SK-N-DZ (cell line): ENCODE results near the gene GPALPP1.

RAMPAGE:
- cytosol, long total RNA = no peak
- nucleus, long total RNA = no peak
Observed at GRCh38 chr13:43058056-43058723, 34.8 kb downstream of the DNAJC15 start.

RAMPAGE:
- cytosol, long total RNA = no peak
- nucleus, long total RNA = no peak
Observed at GRCh38 chr13:43061777-43062332, 38.5 kb downstream of the DNAJC15 start.

RAMPAGE:
- cytosol, long total RNA = no peak
- nucleus, long total RNA = no peak
Observed at GRCh38 chr13:43095355-43096079, 72.1 kb downstream of the DNAJC15 start.

DNA sequence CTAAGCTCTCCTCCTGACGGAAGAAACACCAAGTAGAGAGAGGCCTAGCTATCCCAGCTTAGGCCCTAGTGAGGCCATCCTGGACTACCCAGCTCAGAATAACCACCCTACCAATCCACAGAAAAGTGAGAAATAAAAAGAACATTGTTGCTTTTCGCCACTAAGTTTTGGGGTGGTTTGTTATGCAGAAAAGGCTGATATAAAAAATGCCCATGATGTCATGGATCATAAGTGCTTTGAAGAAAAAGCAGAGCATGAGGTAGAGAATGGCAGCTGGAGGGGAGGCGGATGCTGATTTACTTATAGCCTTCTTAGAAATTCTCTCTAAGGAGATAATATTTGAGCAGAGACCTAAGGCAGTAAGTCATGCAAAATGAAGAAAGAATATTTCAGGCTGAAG, 73.5 kb downstream of the DNAJC15 start:
RAMPAGE:
- cytosol, long total RNA = no peak
- nucleus, long total RNA = no peak

GRCh38 chr13:43298324-43298781, 275.0 kb downstream of the DNAJC15 start:
RAMPAGE:
- cytosol, long total RNA = no peak
- nucleus, long total RNA = no peak

DNA sequence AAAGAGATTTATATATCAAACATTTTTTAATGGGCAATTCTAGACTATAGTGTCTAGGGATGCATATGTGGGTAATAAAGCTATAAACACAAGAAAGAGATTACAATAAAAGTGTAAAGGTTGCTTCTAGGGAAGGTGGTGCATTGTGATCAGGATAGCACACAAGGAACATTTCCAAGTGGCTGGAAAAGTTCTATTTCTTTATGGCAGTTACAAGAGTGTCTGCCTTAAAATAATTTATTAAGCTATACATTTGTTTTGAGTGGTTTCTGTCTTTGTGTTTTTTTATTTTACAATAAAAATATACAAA, 59.7 kb downstream of the SMIM2 start:
RAMPAGE:
- cytosol, long total RNA = no peak
- nucleus, long total RNA = no peak

RAMPAGE:
- cytosol, long total RNA = no peak
- nucleus, long total RNA = no peak
Observed at GRCh38 chr13:44157973-44158837, 2.9 kb downstream of the SMIM2 start.

RAMPAGE:
- cytosol, long total RNA = no peak
- nucleus, long total RNA = no peak
Observed at GRCh38 chr13:44300823-44301782, 72.5 kb upstream of the SERP2 start.

DNA sequence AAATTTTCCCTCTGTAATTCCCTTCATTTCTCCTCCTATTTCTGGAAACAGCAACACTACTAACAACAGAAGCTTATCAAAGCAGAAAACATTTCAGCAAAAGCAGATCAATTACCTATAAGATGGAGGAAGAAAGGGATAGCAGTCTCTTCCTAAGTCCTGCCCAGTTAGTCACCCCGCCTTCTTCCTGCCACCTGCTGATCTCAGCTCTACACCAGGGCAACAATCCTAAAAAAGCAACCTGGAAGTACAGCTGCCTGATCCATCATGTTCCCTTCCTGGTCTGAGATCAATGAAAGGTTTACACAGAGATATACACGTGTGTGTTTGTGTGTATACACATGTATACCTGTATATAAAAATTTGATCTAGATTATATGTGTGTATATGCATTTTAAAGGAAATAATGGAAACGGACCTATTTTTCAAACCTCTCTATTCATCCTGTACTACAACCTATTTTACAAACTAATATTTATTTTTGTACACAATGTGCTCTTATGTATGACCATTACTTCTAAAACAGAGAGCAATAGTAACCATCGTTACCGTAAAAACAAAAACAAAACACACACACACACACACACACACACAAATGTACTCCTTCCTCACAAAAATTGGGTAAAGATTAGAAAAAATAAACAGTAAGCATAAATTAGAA, 59.2 kb downstream of the TSC22D1 start:
RAMPAGE:
- cytosol, long total RNA = no peak
- nucleus, long total RNA = no peak

DNA sequence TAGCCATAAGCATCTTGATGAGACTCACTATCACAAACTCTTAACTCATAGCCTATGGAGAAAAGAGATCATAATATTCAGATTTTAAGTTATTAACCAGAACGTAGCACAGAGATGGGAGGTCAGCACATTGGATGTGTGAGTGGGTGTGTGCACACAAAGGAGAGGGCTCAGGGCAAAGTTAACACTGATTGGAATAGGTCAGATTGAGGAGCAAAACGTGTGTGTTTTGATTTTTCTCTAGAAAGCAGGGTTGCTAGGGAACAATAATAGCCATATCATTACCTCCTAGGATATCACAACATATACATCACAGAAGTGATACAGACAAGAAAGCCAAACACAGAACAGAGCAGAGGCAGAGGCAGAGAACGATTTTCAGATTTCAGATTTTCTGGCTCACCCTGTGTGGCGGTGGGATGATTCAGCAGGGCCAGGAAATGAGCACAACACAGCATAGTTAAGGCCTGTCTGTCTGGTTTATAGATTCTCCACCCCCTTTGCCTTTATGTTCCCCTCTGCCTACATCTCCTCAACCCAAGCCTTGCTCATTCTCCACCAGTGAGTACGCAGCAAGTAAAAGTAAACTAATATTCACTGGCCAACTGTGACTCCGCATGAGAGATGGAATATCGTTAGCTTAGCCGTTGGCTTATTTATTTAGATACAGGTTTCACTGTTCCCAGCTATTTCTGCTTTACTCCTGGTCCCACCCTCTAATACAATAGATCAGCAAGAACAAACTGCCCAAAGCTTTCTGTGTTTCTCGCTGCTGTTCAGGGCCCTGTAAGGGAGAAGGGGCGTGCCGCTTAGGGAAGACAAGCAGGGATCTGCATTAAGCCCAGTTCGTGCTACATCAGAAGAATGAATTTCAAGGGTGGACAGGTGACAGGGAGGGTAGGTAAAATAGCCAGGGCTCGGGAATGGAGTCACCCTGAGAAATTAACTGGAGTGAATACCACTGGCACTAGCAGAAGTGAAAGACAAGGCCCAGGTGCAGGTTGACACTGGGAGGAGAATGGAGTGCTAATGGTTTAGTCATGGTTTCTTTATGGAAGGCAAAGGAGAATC, 182.7 kb upstream of the TSC22D1 start:
RAMPAGE:
- cytosol, long total RNA = no peak
- nucleus, long total RNA = no peak

GRCh38 chr13:44906608-44907312, 82.5 kb downstream of the NUFIP1 start:
RAMPAGE:
- cytosol, long total RNA = no peak
- nucleus, long total RNA = no peak

GRCh38 chr13:44989066-44989963, at the start of gene GPALPP1:
Gene GPALPP1 (plus strand): TSS chr13:44989538.
RAMPAGE:
- cytosol, long total RNA = start-site peak on the plus strand at chr13:44989538-44989597, 1,218 and 912 reads in 2 replicates
- nucleus, long total RNA = start-site peak on the minus strand at chr13:44989425-44989474, 219 and 46 reads in 2 replicates; start-site peak on the plus strand at chr13:44989562-44989601, 652 and 54 reads in 2 replicates

DNA sequence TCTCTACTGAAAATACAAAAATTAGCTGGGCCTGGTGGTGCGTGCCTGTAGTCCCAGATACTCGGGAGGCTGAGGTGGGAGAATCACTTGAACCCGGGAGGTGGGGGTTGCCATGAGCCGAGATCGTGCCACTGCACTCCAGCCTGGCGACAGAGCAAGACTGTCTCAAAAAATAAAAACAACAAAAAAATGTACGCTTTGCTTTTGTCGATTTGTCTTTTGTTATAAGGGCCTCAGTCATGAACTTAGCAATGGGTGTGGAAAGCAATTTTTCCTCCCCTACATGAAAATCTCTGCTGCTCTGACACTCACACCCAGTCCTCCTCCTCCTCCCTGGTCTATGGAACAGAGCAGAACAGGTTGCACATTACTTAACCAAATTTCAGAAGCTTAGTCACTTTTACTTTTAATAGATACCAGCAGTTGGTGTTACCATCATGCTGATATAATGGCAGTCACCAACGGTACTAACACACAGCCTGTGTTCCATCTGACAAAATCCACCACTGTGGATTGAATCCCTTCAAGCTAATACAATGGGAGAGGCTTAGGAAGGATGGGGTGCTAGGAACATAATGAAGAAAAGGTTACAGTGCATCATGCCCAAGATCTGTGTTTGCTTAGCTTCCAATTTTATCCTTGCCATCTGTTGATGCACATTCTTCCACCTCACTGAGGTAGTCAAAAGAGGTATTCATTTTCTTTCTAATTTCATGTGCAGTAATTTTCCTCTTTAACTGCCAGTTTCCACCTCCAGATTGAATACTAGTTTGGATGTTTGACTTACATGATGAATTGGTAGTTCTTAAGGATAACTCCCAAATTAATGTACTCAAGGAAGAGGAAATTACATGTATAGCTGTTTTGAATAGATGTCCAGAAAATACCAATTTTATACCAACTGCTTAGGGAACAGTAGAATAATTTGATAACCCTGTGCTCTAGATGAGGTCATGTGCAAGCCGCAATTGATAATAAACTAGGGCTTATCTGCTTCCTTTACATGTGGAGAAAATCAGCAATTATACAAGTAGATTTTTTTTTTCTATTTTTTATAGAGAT, 9.7 kb downstream of the TPT1 start:
RAMPAGE:
- cytosol, long total RNA = no peak
- nucleus, long total RNA = no peak

GRCh38 chr13:45342096-45342256, 993 bp upstream of the TPT1 start:
RAMPAGE:
- cytosol, long total RNA = no peak
- nucleus, long total RNA = no peak

DNA sequence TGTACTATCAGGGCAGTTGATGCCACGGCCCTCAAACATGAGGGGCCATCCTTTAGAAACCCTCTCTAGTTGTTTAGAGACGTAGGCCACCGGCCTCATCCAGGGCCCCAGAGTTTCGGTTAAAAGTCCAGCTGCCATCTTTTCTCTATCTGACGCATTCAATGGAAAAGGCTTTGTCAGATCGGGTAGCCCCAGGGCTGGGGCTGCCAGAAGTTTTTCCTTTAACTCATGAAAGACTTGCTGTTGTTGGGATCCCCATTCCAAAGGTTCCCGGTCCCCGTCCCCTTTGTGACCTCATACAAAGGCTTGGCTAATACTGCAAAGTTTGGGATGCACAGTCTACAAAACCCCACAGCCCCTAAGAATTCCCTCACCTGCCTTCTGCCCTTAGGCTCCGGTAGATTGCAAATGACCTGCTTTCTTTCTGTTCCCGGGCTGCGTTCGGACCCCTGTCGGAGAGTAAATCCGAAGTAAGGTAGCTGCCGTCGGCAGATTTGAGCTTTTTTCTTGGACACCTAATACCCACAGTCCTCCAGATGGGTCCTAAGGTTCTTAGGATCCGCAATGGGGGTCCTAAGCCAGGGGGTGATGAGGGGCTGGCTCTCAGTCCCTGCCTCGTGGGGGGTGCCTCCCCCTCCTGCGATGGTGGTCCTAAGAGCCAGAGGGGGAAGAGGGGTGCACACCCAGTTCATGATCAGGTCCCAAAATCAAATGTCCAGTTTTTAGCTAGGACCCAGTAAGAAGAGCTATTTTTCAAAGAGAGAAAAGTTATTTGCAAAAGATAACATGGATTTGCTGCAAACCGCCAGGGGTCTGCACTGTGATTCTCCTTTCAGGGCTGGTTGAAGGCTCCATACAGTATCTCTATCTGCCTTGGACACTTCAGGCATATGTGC, 34.6 kb downstream of the SLC25A30 start:
RAMPAGE:
- cytosol, long total RNA = no peak
- nucleus, long total RNA = no peak

RAMPAGE:
- cytosol, long total RNA = no peak
- nucleus, long total RNA = no peak
Observed at GRCh38 chr13:45434530-45435429, 16.6 kb upstream of the SLC25A30 start.

DNA sequence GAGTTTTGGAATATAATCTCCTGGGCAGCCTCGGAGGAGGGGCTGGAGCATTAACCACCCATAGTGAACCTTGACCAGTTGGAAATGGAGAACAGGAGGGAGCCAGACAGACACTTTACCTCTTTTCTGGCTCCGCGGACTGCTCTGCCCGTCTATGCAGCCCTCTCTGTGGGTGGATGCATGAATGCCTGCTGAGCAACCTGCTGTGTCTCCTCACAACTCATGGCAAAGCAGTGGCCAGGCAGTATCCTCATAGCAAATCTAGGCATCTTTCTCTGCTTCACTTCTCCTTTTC, 10.5 kb upstream of the COG3 start:
RAMPAGE:
- cytosol, long total RNA = no peak
- nucleus, long total RNA = no peak

RAMPAGE:
- cytosol, long total RNA = no peak
- nucleus, long total RNA = no peak
Observed at GRCh38 chr13:45645293-45645609, 29.7 kb upstream of the ERICH6B start.

DNA sequence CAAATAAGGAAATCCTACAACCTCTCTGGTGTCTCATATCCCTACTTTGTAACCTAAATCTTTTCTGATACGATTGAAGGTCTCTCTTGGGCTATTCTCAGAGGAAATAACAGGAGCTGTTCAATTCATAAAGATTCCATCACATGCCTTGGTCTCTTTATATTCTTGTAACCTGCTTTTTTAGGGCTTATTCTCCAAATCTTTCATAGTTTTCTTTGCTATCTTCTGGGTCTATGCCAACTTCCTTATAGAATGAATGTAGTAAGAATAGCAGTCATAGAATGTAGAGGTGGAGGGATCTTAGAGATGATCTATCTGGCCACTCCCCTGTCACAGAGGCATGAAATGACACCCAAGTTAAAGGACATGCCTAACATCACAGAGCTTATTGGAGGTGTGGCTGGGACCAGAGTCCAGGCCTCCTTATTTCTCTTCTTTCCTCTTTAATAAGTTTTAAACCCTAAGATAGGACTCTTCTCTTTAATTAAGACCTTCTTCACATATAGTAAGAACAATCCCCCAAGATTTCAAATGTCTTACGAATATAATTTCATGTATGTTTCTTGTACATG, 13.2 kb downstream of the LCP1 start:
RAMPAGE:
- cytosol, long total RNA = no peak
- nucleus, long total RNA = no peak

DNA sequence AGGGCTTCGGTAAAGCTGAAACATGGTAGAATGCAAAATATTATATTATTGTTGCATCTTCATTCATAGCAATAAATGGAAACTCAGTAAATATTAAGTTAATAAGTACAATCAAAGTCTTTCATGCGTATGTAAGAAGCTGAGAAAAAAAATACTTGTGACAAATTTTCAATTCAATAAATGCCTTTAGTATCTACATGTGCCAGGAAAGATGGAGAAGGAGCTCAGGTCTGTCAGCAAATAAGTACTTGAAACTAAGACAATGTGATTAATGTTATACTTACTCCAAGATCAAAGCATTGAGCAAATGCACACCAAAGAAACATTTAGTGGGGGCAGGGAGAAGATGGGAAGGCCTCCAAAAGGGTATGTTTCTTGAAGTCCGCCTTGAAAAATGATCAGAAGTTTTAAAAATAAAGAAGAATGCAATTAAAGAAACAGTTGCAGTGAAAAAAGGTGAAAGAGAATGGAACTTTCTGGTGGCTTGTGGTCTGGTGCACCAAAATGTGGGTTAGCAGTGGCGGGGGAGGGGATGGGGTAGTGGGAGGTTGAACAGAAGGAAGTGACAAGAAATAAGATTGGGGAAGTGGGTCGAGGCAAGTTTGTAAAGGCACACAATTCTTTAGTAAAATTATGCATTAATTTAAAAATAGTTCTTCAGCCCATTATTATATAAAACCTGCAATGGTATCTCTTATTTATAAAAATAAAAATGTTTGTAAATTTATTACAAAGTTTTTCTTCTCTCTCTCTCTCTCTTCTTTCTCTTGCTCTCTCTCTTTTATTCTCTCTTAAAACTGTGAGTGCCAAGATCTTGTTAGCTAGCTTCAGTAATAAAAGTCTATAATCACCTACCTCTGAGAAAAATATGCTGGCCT, 2.5 kb downstream of the LCP1 start:
RAMPAGE:
- cytosol, long total RNA = no peak
- nucleus, long total RNA = no peak